Ishikawa (cell line): ENCODE data around the gene PRR7.

DNA sequence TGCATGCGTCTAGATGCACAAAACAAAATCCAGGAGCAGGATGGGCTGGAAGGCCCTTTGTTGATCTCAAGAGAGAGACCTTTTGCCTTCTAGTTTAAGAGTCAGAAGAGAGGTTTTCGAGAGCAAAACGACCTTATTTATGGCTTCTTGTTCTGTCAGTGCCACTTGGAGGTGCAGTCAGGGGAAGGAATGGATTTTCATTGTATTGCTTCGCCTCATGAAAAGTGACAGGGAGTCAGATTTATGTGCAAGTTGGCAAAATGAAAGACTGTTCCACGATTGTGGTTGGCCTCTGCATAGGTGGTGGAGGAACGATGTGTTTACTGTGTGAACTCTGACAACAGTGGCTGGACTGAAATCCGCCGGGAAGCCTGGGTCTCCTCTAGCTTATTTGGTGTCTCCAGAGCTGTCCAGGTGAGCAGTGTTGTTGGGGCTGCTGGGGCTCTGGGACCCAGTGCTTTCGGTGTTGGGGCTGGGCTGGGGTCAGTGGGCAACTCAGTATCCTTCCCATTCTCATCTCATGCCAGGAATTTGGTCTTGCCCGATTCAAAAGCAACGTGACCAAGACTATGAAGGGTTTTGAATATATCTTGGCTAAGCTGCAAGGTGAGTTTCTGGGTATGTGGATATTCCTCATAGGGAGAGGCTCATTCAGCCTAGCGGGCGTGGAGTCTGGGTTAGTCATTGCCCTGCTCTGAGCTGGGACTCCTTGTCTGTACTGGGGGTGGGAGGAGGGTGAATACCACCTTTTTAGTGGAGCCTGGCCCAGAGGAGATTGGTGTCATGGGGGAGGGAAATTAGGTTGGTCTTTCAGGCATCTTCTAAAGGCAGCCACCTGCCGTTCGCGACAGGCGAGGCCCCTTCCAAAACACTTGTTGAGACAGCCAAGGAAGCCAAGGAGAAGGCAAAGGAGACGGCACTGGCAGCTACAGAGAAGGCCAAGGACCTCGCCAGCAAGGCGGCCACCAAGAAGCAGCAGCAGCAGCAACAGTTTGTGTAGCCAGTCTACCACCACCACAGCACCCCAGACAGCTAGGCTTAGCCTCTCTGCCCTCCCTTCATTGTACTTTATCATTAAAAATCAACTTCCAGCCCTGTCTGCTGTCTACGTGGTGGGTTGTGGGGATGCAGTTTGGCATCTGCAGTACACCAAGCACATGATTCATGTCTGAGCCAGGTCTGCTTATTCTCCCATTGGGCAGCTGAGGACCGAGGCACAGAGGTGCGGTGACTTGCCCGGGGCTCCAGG lies 2.4 kb downstream of the PRELID1 start:
- RRBS: no CpG with 5 or more reads among the region's 24 CpGs

DNA sequence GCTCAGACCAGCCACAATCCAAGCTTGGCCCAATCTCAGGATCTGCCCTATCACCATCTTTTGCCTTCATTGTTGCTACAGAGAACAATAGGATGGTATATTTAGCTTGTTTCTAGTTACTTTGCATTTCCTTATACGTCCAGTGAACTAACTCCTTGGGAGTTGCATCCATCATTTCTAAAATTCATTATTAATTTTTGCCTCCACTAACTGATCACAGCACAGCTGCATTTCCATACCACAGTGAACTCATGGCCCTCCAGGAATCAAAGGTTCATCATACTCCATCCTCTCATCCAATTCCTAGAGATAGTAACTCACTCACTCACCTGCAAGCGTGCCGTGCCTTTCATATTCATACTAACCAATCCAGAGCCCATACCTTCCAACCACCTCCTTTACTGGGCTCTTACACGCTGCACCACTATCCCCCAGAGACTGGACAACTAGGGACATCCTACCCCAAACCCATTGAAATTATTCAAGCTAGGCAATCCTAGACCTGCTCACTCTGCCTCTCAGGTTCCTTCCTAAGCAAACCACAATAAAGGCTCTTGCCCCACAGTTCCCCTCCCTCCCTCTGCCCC lies 7.9 kb upstream of the MXD3 start:
- RRBS: no CpG with 5 or more reads among the region's 4 CpGs

- RRBS: no CpG with 5 or more reads among the region's 2 CpGs
These were observed 2.0 kb upstream of the RGS14 start for GRCh38 chr5:177355737-177356203.

DNA sequence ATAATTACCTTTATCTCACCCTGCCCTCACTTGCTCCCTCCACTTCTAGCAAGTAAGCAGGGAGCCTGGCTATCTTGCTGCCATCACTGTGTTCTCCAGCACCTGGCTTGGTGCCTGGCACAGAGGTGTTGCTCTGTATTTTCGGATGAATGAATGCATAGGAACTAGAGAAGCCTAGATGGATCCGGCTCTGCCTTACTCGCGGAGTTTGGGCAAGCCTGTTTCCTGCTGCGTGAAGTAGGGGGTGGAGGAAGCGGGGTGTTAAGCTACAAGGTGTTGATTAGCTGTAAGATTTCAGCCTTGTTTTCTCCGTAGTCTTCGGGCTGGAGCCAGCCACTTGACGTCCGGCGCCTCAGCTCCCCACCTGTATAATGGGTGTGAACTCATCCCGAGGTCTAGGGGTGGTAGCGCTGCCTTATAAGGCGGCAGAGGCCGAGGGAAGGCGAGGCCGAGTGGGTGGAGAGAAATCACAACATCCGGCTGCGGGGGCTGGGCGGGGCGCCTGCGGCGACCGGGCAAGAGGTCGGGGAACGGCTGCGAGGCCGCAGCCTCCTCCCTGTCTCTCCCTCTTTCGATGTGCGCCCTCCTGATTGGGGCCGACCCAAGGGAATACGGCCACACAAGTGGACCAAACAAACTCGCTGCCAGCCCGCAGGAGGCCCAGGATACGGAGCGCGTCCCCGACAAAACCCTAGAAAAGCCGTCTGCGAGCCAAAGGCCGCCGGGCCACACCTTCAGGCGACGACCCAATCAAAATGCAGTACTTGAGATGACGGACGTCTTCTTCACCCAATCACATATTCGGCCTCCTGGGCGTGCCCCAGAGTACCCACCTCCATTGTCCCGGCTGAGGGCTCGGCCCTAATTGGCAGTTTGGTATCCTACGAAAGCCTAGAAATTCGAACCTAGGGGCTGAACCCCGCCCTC lies 668 bp upstream of the GRK6 start:
- RRBS: 1% methylated on average over 16 of the region's 53 CpGs

DNA sequence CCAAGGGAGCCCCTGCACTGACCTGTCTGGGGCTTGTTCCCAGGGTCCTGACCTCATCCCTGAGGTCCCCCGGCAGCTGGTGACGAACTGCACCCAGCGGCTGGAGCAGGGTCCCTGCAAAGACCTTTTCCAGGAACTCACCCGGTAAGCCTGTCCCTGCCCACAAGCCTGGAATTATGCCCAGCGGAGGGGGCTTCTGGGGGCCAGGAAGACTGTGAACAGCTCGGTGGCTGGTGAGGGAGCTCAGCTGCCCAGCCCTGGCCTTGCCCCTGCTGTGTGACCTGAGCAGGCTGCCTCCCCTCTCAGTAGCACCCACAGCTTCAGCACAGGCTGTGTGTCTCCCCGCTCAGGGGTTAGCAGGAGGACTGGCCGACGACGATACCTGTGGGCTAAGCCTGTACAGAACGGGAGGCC lies 6.2 kb downstream of the GRK6 start:
- RRBS: 99% methylated on average over 1 of the region's 11 CpGs

DNA sequence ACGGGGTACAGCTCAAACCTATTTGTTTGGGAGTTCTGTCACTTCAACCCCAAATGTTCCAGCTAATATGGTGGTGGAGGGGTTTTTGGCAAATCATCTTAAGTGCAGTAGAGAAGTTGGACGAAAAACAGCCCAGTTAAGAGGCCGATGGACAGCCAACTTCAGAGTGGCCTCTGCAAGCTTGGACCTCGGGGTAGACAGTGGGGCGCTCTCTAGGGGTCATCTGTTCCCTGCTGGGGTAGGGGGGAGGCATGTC lies 685 bp upstream of the PRR7 start:
- RRBS: no CpG with 5 or more reads among the region's 5 CpGs

DNA sequence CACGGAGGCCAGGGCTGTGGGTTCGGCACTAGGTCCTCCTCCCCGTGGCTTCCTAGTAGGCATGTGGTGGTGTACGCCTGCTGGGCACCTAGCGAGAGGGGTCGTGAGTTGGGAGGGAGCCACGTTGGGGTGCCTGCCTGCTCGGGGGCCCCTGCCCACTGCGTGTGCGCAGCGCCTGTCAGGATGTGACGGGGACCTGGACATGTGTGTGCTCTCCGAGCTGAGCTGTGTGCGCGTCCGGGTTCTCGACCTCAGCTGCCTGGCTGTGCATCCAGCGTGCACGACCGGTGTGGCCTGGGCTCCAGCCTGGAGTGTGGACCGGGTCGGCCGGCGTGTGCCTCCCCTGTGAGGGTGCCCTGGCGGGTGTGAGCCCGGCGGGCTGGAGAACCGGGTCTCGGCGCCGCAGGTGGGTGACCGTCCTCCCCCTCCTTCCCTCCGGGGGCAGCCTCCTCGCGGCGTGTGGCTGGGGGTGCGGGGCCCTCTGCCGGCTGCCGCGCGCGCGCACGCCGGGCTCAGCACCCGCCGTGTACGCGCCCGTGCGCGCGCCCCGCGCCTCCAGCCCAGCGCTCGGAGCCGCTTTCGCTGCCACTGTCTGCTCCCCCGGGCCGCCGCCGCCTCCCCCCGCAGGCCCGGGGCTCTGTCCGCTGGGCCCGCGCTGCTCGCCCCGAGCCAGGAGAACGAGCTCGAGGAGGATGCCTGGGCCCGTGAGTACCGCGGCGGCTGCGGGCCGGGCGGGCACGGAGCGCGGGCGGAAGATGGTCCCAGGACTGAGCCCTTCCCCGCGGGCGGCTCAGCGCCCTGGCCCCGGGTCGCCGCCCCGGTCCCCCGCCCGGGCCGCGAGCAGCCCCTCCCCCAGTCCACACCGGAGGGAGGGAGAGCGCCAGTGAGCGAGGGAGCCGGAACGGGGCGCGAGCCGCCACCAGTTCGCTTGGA lies at the start of gene PRR7:
TSS of gene PRR7 (plus strand) at position 558 of the 933 bp plus-strand sequence.
- RRBS: 2% methylated on average over 59 of the region's 104 CpGs

DNA sequence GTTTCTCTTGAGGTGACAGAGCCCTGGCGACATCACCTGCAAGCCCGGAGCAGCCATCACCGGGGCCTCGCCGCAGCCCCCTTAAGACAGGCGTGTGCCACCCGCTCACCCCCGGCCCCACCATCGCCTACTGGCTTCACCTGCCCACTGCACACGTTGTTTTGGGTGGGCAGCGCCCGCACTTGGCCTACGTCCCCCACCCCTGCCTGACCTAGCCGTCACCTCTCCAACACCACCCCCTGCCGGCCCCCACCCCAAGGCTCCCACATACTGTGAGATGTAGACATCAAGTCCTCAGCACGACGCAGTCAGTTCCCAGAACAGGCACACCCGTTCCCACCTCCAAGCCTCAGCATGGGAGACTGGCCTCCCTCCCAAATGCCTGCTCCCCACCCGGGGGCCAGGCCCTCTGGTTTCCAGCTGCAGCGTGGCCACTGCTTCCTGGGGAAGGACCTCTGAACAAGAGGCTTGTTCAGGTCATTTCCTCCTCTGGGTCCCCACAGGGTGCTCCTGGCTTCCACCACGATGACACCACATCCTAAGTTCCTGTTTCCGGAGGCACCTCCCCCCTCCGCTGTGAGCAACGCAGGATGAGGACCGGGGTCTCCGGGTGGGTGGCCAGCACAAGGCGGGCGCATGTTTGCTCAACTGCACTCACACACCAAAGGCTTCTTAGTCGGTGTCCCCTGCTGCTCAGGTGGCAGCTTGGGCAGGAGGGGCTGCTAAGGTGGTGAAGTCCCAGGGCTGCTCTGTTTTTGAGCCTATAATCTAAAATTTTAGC lies 11.3 kb downstream of the DBN1 start:
- RRBS: 97% methylated on average over 10 of the region's 29 CpGs

GRCh38 chr5:177476275-177477269 lies 3.1 kb upstream of the DBN1 start:
- RRBS: no CpG with 5 or more reads among the region's 22 CpGs

GRCh38 chr5:177500770-177501397 lies 3.5 kb upstream of the PDLIM7 start:
- RRBS: no CpG with 5 or more reads among the region's 8 CpGs

DNA sequence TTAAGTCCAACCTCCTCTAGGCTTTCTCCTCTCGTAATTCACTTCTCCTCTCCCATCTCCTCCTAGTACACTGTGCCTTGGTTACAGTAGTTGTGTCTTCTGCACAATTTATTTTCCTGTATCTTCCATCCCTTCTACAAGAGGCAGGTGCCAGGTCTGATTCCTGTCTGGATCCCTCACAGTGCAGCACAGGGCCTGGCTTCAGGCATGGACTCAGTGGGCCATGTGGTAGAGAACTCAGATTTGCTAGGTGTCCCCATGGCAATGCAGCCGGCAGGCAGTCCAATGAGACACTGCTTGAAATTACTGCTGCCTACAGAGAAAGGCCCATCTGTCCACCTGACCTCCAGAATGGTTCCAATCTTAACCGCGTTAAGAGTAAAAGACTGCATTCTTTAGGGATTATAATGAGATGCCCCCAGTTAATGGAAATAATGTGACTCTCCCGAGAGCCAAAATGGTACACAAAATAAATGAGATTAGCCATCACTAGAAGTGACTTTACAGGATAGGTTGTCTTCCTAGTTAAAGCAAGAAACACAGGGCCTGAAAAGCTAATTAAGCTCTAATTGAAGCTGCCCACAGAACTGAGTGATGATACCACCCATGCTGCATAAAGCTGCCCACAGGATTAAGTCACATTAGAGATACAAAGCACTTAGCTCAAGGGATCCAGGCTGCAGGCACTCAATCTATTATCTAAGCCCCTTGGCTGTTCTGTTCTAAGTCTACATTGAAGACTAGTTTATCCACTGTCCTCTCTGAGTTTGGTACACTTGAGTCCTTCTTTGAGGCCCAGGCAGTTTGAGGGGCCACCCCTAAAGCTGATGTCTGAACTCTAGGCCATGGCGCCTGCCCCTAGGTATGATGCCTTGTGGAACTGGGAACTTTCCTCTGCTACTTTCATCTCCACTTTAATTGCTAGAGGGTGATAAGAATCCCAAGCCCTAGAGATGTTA lies 11.4 kb downstream of the FAM193B start:
- RRBS: no CpG with 5 or more reads among the region's 6 CpGs

DNA sequence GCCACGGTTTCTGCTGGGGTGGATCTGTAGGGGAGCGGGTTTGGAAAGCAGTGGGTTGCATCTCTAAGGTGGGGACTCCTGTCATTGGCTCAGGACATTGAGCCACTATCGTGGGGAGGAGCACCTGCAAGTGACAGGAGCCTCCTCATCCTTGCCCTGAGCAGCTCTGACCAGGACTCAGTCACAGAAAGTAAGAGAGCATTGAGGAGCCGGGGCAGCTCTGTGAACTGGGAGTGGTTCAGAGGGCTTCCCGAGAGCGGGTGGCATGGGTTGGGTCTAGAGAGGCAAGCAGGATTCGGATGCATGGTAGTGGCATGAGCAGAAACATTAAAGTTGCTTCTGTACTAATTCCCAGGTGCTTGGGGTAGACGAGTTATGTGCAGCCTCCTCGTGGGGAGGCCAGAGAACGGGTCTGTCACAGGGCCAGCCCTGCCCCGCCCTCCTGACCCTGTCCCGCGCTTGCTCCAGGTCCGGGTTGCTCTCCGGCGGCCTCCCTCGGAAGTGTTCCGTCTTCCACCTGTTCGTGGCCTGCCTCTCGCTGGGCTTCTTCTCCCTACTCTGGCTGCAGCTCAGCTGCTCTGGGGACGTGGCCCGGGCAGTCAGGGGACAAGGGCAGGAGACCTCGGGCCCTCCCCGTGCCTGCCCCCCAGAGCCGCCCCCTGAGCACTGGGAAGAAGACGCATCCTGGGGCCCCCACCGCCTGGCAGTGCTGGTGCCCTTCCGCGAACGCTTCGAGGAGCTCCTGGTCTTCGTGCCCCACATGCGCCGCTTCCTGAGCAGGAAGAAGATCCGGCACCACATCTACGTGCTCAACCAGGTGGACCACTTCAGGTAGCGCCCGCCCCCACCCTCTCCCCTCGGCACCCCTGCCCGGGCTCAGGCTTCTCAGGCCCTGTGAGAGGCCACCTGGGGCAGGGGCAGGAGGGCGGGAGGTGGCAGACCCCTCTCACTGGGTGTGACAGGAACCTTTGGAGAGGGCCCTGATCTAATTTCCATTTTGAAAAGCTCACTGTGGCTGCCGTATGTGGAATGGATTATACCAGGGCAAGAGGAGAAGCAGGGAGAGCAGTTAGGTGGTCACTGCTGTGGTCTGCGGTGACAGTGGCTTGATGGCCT lies 4.1 kb downstream of the B4GALT7 start:
- RRBS: 92% methylated on average over 11 of the region's 43 CpGs

DNA sequence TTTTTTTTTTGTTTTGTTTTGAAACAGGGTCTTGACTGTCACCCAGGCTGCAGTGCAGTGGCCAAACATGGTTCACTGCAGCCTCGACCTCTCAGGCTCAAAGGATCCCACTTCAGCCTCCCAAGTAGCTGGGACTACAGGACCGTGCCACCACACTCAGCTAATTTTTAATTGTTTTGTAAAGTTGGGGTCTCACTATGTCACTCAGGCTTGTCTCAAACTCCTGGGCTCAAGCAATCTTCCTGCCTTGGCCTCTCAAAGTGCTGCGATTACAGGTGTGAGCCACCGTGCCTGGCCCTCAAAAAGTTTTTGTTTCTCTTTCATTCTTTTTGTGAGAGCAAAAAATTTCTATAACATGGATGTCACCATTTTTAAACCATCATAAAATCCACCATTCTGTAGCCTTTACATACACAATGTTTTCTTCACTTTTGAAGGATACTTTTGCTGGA lies 16.9 kb downstream of the B4GALT7 start:
- RRBS: no CpG with 5 or more reads among the region's 4 CpGs

GRCh38 chr5:177782638-177783416 lies 182.9 kb downstream of the B4GALT7 start:
- RRBS: no CpG with 5 or more reads among the region's 61 CpGs

DNA sequence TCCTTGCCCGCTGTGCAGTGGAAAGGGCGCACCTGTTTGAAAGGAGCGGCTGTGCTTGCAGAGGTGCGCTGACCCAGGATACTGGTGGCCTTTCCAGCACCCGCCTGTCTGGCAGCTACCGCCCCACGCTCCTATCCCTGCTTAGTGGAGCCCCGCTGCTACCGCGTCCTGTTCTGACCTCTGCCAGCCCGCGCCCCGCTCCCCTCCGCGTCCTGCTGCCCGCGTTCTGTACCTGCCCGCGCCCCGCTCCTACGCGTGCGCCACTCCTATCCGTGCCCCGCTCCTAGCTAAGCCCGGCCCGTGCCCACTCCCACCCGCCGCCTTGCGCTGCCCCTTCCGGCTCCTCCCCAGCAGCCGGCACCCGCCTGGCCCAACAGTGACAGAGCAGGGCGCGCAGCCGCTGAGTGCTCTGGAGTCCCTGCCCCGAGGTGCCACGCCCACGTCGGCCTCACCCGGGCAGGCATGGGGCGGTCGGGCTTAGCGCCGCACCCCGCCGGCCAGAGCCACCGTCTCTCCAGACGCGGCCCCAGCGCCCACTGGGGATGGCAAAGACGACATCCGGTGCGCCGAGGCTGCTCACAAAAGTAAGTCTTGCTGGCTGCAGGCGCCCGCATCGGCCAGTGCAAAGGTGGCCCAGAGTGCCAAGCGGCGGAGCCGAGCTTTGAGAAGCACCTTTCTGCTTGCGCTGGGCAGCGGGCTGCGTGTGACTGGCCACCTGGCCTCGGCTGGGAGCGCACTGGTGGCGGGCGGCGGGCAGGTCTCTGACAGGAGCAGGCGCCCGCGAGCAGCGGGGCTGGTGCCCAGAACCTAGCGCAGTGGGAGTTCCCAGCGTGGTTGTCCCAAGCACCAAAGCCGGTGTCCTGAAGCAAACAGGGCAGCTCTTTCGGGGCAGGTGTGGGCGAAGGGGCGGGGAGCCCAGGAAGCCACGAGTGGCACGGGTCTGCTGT lies 56.6 kb downstream of the PROP1 start:
- RRBS: no CpG with 5 or more reads among the region's 81 CpGs

DNA sequence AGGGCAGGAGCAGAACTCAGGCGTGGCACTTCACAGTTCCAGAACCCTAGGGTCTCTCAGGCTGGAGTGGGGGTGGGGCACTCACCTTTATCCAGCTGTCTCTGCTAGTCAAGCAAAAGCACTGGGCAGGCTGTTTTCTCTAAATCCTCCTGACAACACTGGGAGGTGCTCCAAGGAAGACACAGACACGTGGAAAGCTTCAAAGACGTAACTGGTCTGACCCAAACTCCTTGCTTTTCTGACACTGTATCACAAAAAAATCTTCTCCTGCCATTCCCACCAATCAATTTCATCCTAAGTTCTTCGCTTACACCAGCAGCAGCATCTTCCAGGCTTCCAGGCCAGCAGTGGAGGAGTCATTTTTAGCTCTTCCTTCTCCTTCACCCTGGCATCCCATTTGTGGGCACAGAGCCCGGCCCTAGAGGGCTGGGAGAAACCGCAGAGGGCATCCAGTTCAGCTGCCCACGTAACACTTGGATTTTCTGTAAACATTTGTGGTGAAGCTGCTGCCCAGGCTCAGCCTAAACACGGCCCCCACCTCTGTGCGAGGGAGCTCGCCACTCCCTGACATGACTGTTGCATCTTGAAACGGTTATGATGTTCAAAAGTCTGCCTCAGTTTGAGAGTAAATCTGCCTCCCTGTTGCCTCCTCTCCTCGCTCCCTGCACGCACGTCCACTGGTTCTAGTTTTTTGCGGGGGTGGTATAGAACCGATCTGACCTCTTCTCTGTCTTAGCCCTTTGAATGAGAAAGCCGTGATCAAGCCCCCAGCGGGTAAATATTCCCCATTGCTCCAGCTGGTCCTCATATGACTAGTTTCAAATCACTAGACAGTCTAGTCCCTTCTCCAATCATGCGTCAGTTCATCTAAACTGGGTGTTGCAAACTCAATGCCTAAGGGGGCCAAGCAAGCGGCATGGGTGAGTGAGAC lies 35.1 kb upstream of the N4BP3 start:
- RRBS: no CpG with 5 or more reads among the region's 20 CpGs

DNA sequence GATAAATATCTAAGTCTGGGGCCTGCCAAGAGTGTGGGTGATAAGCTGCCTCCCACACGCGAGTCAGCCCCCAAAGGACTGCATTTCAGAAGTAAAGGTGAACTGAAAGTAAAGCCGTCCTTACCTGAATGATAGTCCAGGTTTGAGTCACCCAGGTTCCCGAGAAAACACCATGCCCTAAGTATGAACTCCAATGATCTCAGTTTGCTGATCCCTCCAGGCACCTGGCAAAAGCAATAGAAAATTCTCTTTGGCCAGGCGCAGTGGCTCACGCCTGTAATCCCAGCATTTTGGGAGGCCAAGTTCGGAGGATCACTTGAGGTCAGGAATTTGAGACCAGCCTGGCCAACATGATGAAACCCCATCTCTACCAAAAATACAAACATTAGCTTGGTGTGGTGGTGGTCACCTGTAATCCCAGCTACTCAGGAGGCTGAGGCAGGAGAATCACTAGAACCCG lies 22.3 kb upstream of the N4BP3 start:
- RRBS: no CpG with 5 or more reads among the region's 8 CpGs

DNA sequence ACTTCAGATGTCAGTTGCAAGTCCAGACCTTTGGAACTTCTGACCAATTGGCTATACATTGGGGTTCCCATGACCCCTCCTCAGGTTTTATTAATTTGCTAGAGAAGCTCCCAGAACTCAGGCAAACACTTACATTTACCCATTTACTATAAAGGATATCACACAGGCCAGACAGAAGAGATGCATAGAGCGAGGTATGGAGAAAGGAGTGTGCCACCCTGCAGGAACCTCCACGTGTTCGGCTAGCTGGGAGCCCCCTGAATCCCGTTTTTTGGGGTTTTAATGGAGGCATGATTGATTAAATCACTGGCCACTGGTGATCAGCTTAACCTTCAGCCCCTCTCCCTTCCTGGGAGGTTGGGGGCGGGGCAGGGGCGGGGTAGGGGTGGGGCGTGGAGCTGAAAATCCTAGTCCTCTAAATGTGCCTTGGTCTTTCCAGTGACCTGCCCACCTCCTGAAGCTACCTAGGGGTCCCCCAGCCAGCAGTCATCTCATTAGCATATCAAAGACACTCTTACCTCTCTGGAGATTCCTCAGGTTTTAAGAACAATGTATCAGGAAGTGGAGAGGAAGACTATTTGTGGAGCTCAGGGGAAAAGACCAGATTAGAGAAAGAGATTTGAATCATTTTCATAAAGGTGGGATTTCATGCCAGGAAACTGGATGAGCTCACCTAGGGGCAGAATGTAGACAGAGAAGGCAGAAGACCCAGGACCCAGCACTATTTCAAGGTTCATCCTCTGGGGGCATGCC lies 7.2 kb downstream of the GMCL2 start:
- RRBS: no CpG with 5 or more reads among the region's 7 CpGs

DNA sequence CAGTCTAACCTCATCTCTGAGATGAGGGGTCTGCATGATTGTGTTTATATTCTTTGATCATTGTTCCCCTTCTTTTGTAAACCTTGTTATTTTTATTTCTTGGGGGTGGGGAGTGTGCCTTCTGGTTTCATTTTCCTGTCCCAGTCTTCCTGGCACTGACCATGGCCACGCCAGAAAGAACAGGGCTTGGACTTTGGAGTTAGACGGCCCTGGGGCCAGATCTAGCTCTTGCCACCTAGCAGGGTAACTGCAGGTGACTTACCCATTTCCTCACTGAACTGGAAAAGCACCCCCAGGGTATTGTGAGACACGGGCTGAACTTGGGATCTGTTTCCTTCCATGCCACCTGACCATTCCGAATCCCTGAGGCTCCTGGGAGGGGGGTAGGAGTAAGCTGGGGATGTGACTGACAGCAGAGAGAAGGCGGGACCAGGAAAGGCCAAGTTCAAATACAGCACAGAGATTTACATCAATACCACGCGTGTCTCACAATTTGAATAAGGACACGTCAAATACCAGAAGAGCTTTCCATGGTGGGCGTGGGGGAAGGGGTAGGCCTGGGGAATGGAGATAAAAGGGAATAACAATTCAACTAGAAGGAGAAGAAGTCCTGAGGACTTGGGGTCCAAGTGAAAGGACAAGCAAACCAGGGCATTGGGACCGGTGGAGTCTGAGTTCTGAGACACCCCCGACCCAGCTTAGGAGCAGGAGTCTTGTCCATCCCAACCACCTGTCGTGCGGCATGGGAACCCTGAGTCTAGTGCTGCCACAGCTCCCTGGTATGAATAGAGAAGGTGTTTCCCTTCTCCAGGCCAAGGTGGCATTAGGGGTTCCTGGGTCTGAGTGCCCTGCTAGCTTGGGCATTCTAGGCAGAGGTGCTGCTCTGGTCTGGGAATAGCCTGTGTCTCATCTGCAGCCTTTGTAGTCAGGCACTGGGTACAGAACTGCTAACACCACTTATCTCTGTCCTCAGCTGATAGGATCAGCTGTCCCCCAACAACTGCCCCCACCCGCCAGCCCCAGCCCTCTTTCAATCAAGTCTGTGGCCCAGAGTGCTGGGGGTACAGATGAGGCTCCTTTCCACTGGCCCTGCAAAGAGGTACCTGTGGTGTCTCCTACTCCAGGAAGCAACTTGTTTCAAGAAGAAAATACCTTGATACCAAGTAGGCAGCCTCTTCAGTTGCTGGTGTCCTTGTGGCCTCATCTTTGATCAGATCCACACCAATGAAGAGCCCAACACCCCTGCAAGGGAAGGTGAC lies 9.7 kb downstream of the HNRNPAB start:
- RRBS: no CpG with 5 or more reads among the region's 14 CpGs

DNA sequence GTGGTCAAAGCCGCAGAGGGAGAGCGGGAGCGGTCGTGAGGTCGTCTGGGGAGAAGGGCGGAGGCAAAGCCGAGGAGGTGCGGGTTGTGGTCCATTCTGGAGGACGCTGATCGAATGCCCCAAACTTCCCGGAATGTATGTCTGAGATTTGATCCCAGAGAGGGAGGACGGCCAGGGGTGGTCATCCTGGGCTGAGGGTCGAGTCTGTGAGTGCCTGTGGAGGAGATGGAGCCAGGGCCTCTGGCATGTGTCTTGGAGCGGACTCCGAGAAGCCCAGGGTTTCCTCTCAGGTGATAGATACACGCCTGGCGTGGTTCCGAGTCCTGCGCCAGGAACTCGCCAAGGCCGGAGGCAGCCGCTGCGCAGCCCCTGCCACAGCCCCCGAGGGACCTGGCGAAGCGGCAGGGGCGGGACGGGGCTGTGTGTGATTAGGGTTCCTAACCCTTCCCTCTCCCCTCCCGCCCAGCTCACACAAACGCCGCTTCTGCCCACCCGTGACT lies 362 bp downstream of the ZNF454 start:
- RRBS: no CpG with 5 or more reads among the region's 32 CpGs